SK-N-DZ (cell line): ENCODE measurements around a stretch of chr4.

RAMPAGE:
- cytosol, long total RNA, result no peak
- nucleus, long total RNA, result no peak
Observed at GRCh38 chr4:147822655-147823107, 90.8 kb downstream of the ARHGAP10 start.

DNA sequence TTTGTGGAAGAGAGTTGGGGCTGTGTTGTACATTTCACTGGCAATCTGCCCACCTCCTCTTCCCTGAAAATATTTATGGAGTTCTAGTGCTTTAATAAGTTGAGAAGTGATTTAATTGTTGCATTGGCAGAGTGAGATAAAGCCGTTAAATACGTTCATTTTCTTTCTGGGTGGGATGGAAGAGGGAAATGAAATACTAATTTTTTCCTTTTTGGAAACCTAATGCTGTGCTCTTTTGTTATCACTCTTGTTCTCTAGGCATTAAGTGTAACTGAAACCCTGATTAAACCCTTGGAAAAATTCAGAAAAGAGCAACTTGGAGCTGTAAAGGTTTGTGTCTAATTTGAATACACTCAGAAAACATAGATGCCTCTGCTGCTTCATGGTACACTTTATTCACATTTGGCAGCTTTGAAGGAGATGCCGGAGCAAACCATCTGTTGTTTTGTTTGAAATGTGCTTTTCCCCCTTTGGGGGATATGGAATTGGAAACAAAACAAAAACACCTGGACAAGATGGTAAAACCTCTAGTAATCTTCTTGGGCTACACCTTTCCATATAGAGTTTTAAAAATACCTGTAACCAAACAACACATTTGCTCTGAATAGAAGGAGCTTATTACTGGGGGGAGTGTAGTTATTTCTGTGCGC lies 115.1 kb downstream of the ARHGAP10 start:
RAMPAGE:
- cytosol, long total RNA, result no peak
- nucleus, long total RNA, result no peak

DNA sequence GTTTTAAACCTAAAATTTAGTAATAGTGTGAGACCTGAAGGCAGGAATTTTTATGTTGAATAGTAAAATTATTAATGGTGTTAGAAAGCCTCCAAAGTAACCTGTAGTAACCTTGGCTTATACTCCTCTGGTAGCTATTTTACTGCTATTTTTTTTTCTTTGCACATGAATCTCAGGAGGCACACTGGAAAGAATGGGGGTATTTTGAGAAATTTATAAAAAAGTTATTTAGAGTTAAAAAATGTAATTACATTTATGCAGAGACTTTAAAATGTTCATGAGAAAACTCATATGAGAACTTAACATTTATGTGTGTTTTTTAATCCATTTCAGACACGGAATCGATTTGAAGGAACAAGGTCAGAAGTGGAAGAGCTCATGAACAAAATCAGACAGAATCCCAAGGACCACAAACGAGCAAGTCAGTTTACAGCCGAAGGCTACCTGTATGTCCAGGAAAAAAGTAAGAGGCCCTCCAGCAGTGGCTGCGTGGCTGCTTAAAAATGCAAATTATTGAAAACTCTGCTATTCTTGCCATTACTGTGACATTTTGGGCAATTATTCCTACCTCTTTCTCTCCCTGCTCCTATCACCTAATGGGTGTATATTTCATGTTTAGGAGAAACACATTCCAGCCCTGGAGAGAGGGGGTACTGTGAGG lies 142.9 kb downstream of the ARHGAP10 start:
RAMPAGE:
- cytosol, long total RNA, result no peak
- nucleus, long total RNA, result no peak

DNA sequence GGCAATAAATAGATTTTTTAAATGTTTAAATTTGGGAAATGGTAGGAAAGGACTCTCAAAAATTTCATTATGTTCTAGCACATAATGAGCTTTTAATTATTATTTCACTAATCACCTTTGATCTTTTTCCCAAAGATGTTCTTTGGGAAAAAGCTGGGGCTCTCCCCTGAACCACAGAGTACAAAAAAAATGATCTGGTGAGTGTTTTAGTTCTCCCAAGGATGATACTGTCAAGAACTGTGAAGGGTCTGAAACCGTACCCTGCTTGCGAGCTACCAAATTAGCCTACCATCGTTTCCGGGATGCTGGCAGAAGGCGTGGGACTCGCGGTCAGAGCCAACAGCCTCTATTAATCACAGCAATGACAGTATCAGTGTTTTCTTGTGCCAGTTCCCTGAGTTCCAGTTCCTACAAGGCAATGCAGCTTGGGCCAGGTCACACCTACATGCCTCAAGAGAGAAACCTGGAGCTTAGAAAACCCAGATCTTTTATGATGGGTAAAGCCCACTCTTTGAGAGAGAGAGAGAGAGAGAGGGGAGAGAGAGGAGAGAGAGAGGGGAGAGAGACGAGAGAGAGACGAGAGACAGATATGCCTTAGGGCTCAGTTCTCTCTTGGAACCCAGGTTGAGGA lies 327.7 kb downstream of the ARHGAP10 start:
RAMPAGE:
- cytosol, long total RNA, result no peak
- nucleus, long total RNA, result no peak

GRCh38 chr4:148100885-148101596 lies 341.2 kb downstream of the NR3C2 start:
RAMPAGE:
- cytosol, long total RNA, result no peak
- nucleus, long total RNA, result no peak

DNA sequence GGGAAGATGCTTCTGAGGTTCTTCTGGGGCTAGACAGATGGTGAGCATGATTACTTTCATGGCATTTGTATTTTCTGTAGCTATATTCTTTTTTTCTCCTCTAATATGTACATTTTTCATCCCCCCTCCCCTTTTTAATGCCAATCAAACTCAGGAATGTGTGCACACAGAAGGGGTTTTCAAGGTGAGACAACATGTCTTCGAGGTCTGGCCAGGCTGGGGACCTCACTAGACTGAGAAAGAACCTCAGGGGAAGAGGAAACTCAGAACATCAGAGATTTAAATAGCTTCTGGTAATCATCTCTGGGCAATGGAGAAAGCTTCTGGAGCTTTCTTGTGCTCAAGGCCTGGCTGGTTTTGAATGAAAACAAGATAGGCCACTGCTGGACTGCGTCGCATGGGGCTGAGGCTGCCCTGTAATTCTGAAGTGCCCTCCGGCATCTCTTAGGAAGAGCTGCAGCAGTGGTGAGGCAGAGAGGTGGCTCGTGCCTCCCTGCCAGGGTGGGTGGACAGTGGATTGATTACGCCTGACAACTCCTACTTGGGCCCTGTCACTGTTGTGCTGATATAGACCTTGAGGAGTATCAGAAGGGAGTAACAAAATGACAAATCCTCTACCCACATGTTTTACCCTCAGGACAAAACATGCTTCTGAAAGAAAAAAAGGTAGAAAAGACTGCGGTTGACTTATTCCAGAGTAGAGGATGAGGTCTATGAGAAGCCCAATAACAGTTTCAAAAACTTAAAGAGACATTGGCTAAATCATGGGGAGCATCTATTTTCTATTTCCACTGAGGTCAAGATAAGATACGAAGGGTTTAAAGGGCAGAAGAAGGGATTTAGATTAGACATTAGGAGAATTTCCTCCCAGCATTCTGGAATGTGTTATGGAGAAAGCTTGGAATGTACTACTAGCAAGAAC lies 279.7 kb downstream of the NR3C2 start:
RAMPAGE:
- cytosol, long total RNA, result no peak
- nucleus, long total RNA, result no peak

DNA sequence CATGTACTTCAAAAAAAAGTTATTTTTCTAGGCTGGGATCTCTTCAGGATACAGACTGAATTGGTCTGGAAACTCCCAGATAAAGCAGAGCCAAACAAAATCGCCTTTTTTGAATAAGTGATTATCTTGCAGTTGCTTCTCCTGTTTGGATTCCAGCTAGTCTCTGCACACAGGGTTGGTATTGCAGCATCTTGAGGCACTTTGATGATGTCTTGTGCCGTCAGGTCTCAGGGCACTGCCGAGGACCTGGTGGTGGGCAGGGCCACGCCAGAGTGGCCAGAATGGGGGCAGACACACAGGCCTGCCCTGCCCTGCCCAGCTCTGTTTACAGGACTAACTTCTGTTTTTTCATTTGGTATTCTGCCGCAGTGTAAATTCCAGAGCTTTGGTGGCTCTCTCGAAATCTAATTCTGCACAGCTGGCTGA lies 276.1 kb downstream of the NR3C2 start:
RAMPAGE:
- cytosol, long total RNA, result no peak
- nucleus, long total RNA, result no peak

DNA sequence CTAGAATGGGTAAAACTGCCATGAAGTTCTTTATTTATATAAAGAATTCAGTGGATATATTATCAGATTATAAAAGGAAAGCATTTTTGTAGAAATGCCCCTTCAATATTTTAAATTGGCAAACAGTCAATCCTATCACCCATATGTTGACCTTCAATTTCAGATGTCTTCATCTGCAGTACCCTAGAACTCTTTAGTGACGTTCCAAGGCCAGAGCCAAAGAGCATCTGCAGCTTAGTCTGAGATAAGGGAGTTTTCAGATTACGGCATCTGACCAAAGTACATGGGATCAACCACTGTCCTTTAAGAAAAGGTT lies 251.6 kb upstream of the NR3C2 start:
RAMPAGE:
- cytosol, long total RNA, result no peak
- nucleus, long total RNA, result no peak

DNA sequence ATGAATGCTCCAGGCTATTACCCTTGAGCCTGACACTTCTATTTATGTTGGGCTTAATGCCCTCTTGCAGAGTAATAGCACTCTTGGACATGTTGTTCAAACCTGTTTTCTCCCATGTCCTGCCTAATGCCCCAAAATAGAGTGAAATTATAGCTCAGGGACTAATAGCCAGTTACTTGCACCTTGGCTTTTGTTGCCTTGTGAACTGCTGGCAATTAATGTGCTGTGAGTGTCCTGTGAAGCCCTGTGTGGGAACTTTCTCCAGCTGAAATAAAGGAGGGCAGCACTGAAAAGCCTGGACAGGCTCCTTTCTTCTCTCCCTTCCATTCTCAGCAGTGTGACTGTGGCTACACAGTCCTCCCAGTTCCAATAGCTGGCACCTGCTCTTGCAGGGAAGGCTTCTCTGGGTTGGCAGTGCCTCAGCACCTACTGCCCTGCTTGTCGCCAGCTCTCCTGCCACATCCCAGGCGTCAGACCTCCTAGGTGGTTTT lies 72.4 kb downstream of the DCLK2 start:
RAMPAGE:
- cytosol, long total RNA, result no peak
- nucleus, long total RNA, result no peak

GRCh38 chr4:150362108-150362793 lies 219.7 kb upstream of the MAB21L2 start:
RAMPAGE:
- cytosol, long total RNA, result no peak
- nucleus, long total RNA, result no peak

DNA sequence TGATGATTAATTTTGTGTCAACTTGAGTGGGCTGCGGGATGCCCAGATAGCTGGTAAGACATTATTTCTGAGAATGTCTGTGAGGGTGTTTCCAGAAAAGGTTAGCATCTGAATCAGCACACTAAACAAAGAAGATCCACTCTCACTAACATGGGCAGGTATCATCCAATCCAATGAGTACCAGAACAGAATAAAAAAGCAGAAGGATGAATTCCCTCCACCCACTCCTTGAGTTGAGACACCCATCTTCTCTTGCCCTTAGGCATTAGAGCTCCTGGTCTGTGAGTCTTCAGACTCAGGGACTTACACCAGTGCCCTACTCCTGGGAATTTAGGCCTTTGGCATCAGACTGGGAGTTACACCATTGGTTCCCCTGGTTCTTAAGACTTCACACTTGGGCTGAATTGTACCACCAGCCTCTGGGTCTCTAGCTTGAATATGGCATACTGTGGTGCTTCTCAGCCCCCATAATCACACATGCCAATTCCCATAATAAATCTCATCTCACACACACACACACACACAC lies 185.9 kb upstream of the MAB21L2 start:
RAMPAGE:
- cytosol, long total RNA, result no peak
- nucleus, long total RNA, result no peak

DNA sequence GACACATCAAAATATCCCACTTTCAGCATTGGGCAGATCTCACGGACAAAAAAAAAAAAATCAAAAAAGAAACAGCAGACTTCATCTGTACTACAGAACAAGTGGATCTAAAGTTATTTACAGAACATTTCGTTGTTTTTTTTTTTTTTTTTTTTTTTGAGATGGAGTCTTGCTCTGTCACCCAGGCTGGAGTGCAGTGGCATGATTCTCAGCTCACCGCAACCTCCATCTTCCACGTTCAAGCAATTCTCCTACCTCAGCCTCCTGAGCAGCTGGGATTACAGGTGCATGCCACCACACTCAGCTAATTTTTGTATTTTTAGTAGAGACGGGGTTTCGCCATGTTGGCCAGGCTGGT lies 145.0 kb downstream of the MAB21L2 start:
RAMPAGE:
- cytosol, long total RNA, result no peak
- nucleus, long total RNA, result no peak

DNA sequence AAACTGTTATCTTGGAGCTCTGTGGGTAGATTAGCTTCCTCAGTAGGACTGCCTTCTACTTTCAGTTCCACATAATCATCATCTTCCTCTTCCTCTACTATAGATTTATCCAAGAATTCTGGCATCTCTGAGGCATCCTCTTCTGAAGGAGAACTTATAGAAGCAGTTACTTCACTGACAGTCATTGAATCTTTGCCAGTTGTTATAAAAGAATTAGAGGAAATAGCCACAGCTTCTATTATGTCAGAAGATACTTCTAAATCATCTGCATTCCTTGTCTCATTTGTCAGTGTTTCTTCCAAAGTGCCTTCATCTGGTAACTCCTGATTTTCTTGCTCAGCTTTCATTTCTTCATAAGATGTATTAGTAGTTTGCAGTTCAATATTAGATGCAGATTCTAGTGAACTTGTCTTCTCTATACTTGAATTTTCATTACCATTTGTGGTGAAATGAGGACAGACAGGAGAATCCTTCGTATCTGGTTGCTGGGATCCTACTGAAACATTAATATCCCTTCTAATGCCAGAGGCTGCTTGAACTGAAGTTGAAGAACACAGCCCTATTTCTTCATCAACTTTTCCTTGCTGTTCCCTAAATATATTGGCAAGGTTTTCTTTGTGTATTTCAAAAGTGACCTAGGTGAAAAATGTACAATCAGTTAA lies 162.6 kb downstream of the LRBA start:
RAMPAGE:
- cytosol, long total RNA, result no peak
- nucleus, long total RNA, result no peak

GRCh38 chr4:151102880-151103519 lies 3.6 kb downstream of the RPS3A start:
RAMPAGE:
- cytosol, long total RNA, result no peak
- nucleus, long total RNA, result no peak

DNA sequence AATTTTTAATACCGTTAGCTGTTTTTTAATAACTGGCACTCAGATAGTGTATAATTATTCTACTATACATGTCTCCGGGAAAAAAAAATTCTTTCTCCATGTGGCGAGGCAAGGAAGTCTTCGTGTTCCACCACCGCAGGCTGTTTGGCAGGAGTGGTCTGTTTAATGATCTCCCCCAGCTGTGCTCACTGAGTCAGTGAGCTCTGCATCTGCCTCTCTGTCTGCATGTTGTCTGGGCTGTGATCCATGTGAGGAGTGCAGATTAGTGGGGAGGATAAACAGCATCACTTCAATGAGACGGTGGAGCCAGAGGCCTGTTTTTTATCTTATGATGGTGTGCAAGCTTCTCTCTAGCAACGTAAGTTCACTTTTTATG lies 69.8 kb downstream of the RPS3A start:
RAMPAGE:
- cytosol, long total RNA, result no peak
- nucleus, long total RNA, result no peak

GRCh38 chr4:151178965-151179451 lies 79.6 kb downstream of the RPS3A start:
RAMPAGE:
- cytosol, long total RNA, result no peak
- nucleus, long total RNA, result no peak

DNA sequence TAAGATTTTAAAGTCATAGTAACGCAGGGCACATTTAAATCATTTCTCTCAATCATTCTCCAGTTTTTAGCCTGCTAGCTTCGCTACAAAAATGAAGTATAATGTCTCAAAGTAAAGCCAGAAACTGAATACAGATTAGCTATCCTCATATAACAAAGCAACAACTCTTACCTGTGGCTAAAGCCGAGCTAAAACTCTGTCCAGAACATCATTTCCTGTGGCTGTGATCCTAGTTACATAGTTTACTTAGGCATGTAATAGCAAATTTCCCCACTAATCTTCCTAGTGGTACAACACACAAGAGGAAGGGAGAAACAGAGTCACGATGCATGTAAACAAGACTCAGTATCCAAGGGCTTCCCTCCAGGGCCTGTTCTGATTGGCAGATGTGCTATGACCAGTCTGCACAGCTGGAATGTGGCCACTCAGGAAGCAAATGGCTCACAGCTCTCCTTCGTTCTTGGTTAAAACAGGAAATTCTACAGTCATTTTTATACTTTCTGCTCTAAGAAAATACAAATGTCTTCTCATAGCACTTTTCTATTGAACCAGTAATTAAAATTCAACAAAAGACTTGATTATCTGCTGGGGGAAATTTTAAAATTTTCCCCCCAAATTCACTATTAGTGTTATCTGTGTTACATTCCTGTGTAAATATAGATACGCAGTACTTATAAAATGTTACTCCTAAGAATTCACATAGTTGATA lies 49.2 kb upstream of the PRSS48 start:
RAMPAGE:
- cytosol, long total RNA, result no peak
- nucleus, long total RNA, result no peak

GRCh38 chr4:151407412-151408291 lies 1.3 kb upstream of the FHIP1A start:
RAMPAGE:
- cytosol, long total RNA, result no peak
- nucleus, long total RNA, result no peak

DNA sequence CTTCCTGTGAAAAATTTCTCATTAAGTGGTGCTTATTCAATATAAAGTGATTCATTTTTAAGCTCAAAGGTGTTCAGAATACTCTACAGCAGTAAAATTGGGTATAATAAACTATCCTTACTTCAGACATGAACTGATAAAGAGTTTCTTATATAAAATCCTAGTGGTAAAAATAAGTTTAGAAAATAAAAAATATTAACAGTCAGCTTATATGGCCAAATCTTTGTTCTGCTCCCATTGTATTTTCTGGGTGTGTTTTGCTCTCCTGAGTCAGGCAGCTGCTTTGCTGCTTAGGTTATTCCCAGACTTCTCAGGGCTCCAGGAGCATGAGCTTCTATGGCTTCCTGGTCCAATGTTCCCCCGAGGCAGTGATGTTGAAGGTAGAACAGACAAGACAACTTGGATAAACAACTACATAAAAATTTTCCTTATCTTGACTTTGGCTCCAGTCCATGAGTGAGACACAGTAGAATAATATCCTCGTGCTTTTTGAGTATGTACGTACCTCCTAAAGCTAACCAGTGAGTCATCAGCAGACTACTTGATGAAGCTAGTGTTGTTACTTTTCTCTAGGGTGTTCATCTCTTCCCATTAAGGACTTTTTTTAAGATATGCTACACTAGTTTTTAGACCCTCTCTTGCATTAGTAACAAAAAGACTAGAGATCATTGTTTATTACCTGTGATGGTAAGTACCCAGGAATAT lies 131.7 kb downstream of the FHIP1A start:
RAMPAGE:
- cytosol, long total RNA, result no peak
- nucleus, long total RNA, result no peak

DNA sequence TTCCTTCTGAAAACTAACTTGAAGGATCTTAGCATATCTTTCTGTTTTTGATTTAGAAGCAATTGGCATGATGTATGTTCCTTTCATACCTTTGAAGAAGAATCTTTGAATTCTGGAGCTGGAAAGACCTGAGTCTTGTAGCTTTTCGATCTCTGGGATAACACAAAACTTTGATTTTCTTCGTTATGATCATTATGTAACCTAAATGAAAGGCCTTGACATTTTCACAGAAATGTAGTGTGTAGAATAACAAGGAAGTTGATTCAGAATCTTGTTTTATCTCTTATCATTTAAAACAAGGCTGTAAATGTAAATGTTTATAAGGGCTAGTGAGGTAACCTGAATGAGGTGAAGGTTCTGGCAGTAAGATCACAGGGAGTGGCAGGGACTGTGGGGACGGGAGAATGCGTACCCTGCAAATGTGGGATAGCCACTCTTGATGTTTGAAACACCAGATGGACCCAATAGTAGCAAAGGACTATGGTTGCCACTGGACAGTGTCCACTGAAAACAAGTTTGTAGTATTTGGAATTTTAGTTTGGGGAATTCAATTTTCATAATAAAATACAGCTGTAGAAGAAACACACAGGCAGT lies 155.2 kb downstream of the FHIP1A start:
RAMPAGE:
- cytosol, long total RNA, result no peak
- nucleus, long total RNA, result no peak